Tongue (tissue), 2 donors: ENCODE measurements around a stretch of chr9.

- RAMPAGE, long total RNA, result no peak
Observed at GRCh38 chr9:136118036-136118743, 485 bp downstream of the TMEM250 start.

DNA sequence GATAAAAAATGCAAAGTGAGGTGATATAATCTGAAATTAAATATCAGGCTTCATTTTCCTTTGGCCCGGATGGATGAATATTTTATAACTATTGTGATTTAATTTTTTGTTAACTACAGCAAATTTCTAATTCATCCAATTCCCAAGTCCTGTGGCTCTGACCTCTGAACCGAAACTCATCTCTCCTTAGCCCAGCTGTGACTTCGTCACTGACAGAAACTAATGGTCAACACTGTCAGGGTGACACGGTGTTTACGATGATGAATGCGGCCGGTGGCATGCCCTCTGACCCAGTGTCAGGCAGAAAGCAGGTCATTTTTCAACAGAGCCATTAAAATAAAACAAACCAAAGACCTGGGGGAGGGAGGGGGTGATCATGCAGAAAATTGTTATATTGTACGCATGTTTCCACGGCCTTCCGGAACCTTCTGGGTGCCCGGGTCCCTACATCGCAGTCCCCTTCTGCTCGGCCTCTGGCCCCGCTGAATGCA, 8.4 kb downstream of the CCDC187 start:
- RAMPAGE, long total RNA, result no peak

DNA sequence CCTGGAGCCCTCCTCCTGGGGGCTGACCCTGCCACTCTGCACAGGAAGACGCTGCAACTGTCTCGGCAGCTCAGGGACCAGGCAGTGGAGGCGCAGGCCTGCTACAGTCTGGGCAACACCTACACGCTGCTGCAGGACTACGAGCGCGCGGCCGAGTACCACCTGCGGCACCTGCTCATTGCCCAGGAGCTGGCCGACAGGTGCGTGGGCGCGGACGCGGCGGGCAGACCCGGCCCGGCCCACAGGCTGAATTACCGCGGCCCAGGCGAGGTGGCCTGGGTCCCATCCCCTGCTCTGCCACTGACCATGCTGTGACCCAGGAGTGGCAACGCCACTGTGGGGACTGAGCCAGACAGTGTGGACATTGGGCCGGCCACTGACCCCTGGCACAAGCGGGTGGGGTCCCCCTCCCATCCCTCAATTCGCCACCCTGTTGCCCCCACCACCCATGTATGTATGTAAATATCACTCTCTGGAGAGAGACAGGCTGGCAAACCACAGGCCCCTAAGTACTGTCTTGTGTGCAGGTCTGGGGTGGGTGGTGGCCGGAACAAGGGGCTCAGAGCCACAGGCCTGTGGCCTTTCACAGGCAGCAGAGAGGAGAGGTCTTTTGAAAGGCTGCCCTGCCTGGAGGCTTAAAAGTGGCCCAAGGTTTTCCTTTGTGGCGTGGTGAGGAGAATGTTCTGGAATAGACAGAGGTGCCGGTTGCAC, 11.3 kb downstream of the GPSM1 start:
- RAMPAGE, long total RNA, result no peak

- RAMPAGE, long total RNA, result no peak
Observed at GRCh38 chr9:136341699-136342723, 14.7 kb downstream of the GPSM1 start.

GRCh38 chr9:136345140-136345864, 18.0 kb downstream of the GPSM1 start:
- RAMPAGE, long total RNA, result no peak

GRCh38 chr9:136403346-136403970, 3.5 kb upstream of the SNAPC4 start:
- RAMPAGE, long total RNA, result no peak

DNA sequence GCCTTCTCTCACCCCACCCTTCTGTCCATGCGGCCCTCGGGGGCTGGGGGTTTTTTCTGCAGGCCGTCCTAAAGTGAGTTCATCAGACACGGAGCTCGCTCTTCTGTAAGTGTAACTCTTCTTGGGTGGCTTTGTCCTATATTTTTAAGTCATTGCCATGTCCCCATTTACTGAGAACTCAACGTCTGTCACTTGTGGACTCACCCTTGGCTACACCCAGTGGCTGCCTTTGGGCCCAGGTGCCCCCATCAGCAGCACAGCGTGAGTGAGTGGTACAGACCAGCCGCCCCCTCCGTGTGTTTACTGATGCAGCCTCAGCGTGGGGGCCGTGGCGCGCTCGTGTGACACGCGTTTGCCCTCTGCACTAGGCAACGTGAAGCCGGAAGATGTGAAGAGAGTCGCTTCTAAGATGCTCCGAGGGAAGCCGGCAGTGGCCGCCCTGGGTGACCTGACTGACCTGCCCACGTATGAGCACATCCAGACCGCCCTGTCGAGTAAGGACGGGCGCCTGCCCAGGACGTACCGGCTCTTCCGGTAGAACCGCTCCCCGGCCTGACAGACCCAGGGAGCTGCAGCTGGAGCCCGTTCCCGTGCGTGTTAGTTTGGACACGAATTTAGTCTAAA, 12.4 kb downstream of the PMPCA start:
- RAMPAGE, long total RNA, result no peak

- RAMPAGE, long total RNA, result no peak
Observed at GRCh38 chr9:136453271-136454483, 14.0 kb upstream of the INPP5E start.

GRCh38 chr9:136517741-136518516, 27.9 kb downstream of the NOTCH1 start:
- RAMPAGE, long total RNA, result no peak

DNA sequence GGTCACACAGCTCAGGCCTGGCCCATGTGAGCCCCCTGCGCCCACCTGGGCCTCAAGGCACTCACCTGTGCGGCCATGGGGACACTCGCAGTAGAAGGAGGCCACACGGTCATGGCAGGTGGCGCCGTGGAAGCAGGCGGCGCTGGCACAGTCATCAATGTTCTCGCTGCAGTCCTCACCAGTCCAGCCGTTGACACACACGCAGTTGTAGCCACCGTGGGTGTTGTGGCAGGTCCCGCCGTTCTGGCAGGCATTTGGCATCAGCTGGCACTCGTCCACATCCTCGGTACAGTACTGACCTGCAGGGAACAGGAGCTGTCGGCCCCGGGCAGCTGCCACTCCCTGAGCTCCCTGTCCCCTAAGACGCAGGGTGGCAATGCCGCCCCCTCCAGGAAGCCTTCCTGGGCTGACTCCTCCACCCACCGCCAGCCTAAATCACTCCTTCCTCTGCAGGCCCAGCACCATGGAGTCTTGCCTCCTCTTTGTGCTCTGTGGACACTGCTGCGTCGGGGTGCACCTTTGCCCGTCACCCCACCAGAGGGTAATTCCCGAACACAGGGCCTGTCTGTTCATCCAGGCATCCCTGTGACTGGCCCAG, 27.2 kb downstream of the NOTCH1 start:
- RAMPAGE, long total RNA, result no peak

- RAMPAGE, long total RNA, result no peak
Observed at GRCh38 chr9:136588092-136588605, 42.3 kb upstream of the NOTCH1 start.

- RAMPAGE, long total RNA, result no peak
Observed at GRCh38 chr9:136666310-136666911, 3.7 kb downstream of the EGFL7 start.

- RAMPAGE, long total RNA, result no peak
Observed at GRCh38 chr9:136679132-136680058, 7.9 kb downstream of the AGPAT2 start.

DNA sequence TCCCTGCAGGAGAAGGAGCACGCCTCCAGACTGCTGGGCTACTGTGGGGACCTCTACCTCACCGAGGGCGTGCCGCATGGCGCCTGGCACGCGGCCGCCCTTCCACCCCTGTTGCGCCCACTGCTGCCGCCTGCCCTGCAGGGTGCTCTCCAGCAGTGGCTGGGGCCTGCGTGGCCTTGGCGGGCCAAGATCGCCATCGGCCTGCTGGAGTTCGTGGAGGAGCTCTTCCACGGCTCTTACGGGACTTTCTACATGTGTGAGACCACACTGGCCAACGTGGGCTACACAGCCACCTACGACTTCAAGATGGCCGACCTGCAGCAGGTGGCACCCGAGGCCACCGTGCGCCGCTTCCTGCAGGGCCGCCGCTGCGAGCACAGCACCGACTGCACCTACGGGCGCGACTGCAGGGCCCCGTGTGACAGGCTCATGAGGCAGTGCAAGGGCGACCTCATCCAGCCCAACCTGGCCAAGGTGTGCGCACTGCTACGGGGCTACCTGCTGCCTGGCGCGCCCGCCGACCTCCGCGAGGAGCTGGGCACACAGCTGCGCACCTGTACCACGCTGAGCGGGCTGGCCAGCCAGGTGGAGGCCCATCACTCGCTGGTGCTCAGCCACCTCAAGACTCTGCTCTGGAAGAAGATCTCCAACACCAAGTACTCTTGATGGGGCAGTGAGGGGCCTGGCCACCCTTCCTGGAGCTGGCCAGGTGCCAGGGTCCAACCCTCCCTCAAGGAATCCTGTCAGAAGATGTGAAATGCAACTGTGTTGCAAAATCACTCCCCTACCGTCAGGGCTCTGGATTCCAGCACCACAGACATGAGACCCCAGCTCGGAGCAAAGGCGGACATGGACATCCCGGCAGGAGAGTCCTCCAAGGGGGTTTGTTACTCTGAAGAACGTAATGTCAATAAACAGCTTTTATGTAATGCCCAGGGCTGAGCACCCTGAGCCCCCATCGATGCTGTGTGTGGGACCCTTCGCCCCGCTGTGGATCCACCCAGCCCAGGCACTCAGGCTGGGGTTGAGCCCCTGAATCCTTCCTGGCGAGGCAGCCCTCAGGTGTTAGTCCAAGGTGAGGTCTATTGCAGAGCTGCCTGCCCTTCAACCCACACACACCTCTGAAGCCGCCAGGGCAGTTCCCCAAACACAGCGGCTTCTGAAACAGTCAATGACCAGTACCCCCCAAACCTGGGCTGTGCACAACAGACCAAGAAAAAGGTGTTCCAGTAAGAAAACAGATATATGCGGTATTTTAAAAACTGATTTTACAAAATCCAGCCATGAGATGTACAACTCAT, 11.2 kb downstream of the DIPK1B start:
- RAMPAGE, long total RNA, result no peak

- RAMPAGE, long total RNA, result no peak
Observed at GRCh38 chr9:136726089-136727206, 14.1 kb downstream of the DIPK1B start.

DNA sequence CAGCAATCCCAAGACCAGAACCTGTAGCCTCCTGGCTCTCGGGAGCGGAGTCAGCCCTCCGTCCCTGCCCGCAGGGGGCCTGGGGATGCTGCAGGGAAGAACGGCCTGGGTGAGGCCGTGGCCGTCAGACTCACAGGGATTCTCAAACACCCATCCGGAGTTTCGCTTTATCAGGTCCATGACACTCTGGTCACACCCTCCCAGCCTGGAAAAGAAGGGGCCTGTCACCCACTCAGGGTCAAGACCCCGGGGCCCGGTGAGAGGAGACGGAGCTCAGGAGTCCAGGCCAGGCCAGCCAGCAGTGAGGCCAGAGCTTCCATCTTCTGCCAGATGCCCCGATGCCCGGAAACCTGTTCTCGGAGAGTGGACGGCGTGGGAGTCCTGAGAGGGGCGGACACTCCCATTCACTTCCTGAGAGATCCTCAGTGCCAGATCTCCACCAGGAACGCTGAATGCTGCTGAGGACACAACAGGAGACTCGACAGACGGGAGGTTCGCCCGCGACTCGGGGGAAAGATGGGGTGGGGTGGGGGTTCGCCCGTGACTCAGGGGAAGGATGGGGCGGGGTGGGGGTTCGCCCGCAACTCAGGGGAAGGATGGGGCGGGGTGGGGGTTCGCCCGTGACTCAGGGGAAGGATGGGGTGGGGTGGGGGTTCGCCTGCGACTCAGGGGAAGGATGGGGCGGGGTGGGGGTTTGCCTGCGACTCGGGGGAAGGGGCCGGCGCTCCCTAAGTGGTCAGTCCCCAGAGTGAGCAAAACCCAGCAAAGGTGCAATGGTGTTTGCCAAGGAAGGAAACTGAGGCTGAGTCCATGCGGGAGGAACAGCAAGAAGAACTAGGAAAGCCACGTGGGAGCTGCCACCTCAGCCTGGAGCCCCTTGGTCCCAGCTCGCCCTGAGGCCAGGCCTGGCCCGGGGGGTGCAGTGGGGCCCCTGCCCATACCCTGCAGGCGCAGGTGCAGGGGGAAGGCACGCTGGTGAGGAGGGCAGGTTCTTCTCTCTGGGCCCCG, 2.3 kb downstream of the LCN6 start:
- RAMPAGE, long total RNA, result no peak

- RAMPAGE, long total RNA, result no peak
Observed at GRCh38 chr9:136766269-136767254, 2.2 kb upstream of the LCN15 start.

DNA sequence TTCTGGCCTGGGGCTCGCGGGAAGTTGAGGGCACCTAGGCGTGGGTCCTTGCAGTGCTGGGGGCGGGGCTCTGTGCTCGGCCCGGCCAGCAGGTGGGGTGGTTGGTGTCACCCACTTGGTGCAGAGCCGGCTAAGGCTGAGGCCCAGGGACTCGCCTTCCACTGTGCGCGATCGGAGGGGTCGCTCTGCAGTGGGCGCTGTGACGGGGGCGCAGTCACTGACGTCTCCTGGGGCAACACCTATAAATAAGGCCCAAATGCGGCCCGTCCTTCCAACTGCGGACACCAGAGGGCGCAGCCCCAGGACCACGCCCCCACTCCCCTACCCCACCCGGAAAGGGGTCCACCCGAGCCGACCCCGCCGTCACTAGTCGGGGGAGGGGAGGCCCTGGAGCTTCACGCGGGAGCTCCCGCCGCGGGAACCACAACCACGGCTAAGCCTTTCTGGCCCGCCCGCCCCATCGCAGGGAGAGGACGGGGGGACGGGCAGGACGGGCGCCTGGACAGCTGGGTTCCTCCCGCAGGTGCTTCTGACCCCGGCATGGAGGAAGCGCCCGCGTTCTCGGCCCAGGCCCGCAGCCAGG, 1.5 kb downstream of the AJM1 start:
- RAMPAGE, long total RNA, result no peak

GRCh38 chr9:136851840-136852275, 288 bp upstream of the MAMDC4 start:
- RAMPAGE, long total RNA, result no peak

- RAMPAGE, long total RNA, result no peak
Observed at GRCh38 chr9:136857004-136857646, 5.0 kb downstream of the MAMDC4 start.